Parietal lobe (tissue), 2 donors: ENCODE measurements around a stretch of chr10.

- RAMPAGE, long total RNA: no peak
These were observed 4.2 kb upstream of the ADD3 start for GRCh38 chr10:110003431-110004041.

- RAMPAGE, long total RNA: no peak
These were observed 841 bp downstream of the ADD3 start for GRCh38 chr10:110008438-110009212.

DNA sequence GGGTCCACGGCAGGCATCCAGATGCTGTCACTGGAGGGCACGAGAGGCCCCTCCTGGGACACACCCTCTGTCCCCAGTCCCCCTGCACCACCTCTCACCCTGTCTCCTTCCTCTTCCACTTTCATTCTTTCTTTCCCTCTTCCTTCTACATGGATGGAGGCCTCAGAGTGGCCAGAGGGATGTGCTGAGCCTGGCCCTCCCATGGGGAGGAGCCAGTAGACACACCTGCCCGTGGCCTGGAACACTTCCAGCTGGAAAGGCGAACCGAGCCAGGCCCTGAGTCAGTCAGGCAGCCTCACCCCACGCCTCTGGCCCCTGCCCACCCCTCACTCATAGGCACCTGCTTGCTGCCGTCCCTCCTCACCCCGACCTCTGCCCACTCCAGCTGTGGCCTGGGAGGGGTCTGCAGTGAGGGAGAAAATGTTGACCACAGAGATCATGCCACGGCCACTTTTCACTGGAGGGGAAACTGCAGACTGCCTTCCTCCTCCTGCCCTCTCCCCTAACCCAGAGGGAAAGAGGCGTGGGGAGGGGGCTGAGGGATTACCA is 55.9 kb upstream of the MXI1 start:
- RAMPAGE, long total RNA: no peak

- RAMPAGE, long total RNA: no peak
These were observed 31.2 kb upstream of the MXI1 start for GRCh38 chr10:110176167-110176620.

DNA sequence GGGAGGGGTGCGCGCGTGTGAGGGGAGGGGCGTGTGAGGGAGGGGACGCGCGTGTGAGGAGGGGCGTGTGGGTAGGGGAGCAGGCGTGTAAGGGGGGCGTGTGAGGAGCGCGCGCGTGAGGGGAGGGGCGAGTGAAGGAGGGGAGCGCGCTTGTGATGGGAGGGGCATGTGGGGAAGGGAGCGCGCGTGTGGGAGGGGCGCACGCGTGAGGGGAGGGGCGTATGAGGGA is 19.1 kb downstream of the MXI1 start:
- RAMPAGE, long total RNA: no peak

DNA sequence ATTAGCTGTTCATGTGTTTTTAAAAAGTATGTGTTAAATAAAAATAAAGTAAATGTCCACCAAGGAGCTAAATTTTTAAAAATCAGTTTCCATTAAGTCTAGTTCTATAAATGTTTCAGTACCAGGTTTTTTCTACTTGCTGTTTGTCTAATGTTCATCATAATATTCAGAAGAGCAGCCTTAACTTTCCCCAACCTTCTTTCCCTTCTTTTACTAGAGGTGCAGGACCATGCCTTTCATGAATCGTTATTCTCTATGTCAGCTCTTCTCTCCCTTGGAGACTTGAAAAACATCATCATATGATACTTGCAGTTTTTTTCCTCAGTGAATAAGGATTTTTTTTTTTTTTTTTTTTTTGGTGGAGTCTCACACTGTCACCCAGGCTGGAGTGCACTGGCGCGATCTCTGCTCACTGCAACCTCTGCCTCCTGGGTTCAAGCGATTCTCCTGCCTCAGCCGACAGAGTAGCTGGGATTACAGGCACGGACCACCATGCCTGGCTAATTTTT is 30.1 kb downstream of the SMNDC1 start:
- RAMPAGE, long total RNA: no peak

- RAMPAGE, long total RNA: no peak
These were observed 640 bp downstream of the DUSP5 start for GRCh38 chr10:110498048-110499046.

DNA sequence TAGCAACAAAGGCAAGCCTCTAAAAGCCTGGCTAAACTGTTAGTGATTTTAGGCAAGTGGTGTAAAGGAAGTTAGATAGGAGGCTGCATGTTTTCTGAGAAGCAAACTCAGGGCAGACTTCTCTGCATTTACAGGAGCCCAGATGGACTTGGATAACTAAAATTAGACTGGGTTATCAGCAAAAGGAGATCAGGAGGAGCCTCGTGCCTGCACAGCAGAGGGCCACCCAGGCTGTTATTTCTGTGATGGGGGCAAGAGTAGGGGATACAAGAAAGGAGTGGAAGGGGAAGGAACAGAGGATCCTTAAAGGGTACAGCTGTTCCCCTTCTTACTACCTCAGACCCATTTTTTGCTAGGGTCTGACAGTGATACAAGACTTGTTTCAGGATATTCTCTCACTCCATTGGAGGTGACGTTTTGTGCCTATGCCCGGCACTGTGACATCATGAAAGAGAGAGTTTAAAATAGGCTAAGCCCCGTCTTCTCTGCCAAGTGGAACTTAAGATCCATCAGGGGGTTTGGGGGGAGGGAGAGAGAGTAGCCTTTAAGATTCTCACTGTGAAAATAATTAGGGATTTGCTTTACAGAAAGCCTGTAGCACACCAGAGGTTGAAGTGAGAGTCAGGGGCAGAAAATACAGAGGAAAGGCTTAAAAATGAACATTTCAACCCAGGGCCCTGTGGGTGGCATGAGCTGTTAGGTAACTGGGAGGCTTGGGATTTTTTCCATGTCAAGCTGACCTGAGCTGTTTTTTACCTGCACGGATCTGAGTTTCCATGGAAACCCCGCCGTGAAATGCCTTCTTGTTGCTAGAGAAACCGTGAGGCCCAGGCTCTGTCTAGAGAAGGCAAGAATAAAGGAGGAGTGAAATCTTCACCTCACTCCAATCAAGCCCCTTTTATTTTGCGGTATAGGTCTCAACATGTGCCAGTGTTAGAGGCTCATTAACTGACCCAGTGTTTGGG is 49.4 kb upstream of the PDCD4 start:
- RAMPAGE, long total RNA: no peak

GRCh38 chr10:110860450-110861279 is 11.1 kb upstream of the PDCD4 start:
- RAMPAGE, long total RNA: no peak

GRCh38 chr10:110864425-110865236 is 7.1 kb upstream of the PDCD4 start:
- RAMPAGE, long total RNA: no peak

GRCh38 chr10:110946040-110947046 is 26.9 kb downstream of the SHOC2 start:
- RAMPAGE, long total RNA: no peak

DNA sequence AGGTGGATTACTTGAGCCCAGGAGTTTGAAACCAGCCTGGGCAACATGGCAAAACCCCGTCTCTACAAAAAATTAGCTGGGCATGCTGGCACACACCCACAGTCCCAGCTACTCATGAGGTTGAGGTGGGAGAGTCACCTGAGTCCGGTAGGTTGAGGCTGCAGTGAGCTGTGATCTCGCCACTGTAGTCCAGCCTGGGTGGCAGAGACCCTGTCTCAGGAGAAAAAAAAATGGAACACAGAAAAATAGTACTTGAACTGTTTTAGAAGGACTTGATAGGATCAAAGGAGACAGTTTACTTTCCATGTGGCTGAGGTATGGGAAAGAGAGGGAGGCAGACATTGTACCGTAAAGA is 53.2 kb downstream of the SHOC2 start:
- RAMPAGE, long total RNA: no peak

DNA sequence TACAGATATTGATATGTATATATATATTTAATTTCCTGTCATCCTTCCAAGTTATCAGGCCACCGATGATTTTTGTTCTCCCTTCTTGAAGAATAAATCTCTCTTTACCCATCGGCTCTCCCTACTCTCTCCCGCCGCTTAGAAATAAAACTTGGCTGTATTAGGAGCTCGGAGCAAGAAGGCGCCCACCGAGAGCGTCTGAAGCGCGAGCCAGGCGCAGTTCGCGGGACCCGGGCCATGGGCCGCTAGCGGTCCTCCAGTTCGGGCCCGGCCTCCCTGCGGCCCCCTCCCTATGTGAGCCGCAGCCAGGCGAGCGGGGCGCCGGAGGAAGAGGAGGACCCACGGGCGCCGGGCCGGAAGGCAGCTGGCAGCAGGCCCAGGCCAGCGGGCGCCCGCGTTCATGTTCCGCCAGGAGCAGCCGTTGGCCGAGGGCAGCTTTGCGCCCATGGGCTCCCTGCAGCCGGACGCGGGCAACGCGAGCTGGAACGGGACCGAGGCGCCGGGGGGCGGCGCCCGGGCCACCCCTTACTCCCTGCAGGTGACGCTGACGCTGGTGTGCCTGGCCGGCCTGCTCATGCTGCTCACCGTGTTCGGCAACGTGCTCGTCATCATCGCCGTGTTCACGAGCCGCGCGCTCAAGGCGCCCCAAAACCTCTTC is 897 bp downstream of the ADRA2A start:
- RAMPAGE, long total RNA: no peak

DNA sequence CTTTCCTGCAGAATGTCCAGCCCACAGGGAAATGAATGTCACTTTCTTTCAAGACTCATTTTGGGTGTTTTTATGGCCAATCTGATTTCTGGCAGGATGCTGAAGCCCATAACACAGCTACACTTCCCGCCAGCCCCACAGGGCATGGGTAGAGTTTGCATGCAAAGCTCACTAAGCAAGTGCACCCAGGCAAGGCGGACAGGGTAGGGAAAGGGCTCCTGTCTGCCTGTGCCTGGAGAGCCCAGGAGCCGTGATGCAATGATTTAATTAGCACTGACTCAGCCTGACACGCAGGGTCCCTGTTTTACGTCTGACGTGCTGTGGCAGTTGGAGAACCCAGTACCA is 26.2 kb upstream of the GPAM start:
- RAMPAGE, long total RNA: no peak

GRCh38 chr10:112376531-112376727 is 2.5 kb downstream of the ACSL5 start:
- RAMPAGE, long total RNA: no peak

- RAMPAGE, long total RNA: no peak
These were observed 190.3 kb upstream of the TCF7L2 start for GRCh38 chr10:112759714-112760116.

DNA sequence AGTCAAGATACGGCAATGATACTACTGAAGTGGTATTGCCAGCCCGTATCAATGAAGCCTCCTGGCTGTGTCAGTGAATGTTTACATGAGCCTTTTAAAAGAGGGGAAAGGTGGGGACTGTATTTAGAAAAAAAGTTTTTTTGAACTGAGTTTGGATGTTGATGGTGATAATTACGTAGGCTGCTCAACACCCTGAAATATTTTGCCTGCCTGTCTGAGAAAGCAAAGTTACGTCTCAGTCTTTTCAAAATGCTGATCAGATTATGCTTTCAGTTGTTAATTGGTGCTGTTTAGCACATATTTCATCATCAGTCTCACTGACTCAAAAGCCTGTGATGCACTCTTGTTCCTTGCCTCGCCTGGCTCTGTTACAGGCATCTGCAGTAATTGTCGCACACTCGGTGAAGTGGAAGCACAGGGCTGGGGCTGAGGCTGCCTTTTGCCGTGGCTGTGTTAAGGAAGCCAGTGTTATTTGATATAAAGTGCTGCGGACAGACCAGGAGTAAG is 157.3 kb upstream of the TCF7L2 start:
- RAMPAGE, long total RNA: no peak

DNA sequence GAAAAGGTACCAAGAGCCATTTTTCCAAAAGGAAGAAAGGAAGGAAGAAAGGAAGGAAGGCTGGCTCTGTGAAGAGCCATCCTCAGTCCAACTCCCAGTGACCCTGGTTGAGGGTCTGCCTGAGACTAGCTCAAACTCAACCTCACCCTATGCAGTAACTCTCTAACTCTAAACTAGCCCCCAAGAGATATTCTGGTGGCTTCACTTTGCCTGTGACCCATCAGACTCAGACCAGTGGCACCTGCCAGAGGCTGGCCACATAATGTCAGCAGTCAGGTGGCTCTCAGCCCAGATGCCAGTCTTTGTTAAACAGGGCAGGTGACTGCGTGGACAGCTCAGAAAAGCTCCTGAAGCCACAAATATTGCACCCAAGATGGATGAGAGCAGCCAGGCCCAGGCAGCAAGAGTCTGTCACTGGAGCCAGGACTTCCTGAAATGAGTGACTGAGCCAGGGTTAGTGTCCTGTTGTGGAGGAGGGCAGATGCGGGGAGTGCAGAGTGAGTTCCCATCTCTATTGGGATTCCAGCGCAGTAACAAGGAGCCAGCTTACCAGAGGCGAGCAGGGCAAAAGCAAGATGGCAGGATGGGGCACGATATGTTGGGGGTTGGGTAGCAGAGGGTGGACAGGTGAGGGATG is 129.7 kb upstream of the TCF7L2 start:
- RAMPAGE, long total RNA: no peak

- RAMPAGE, long total RNA: no peak
These were observed 110.1 kb upstream of the TCF7L2 start for GRCh38 chr10:112839792-112840479.

DNA sequence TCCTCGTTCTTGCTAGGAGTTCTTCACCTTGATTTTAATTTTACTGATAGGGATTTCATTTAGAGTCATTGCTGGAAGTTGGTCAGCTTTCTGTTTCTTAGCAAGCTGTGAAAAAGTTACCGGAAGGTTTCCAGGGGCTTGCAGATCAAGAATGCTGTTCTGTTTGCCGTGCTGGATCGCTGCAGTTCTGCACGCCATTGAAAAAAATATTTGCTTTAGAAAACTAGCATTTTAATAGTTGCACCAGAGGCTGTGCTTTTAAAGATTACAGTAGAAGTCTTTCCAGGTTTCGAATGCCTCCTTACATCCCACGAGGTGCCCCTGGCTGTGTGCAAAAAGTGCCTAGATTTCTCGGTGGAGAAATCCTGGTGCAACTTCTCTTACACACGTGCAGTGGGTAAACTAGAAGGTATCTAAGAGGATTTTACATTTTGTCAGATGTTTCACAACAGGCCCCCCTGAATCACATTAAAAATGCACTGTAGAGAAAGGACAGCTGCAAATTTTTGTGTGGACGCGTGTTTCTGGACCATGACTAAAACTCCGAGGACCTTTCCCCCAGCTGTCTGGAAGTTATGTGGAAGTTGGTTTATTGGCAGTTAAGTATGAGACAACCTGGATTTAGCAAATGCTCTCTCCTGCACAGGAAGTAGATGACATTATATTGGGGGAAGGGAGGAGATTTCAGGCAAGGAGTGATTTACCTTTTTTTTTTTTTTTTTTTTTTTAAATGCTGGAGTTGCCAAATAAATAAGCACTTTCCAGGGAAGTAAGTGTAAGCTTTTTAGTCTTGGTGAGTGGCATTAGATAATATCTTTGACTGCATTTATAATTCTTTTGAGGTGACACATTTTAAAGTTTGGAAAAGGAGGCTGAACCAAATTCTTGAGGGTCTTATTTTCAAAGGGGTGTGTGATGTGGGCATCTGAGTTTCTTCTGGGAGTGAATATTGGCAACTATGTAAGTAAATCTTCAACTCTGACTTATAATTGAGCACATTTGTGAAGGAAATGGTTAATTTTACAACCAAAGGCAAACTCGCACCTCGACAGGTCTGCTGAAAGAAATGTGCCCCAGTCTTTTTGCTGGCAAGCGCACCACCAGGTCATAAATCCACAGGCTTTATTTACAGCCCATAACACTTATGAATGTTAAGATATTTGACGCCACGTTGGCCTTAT is 6.0 kb downstream of the TCF7L2 start:
- RAMPAGE, long total RNA: no peak